Right common carotid artery plus branches (tissue), 1 donor: ENCODE measurements around a stretch of chr15.

DNA sequence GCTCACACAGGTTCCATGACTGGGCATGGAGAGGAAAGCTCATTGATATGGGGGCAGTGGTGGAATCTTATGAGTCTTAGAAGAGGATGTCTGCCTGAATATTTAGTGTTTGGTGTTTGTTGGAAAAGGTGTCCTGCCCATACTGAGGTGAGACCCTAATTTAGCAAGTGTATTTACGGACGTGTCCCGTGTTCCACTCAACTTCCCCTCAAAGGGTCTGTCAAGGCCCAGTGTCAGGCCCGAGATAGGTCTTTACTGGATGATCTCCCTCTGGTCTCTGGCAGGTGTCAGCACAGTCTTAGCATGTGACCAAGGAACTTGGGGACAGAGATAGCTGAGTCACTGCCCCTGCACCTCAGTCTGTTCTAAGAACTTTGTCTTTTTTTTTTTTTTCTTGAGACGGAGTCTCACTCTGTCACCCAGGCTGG is 32.2 kb upstream of the ALPK3 start:
- PRO-cap, result no peak

GRCh38 chr15:84799339-84800195 is 17.6 kb upstream of the ALPK3 start:
- PRO-cap, result no peak

DNA sequence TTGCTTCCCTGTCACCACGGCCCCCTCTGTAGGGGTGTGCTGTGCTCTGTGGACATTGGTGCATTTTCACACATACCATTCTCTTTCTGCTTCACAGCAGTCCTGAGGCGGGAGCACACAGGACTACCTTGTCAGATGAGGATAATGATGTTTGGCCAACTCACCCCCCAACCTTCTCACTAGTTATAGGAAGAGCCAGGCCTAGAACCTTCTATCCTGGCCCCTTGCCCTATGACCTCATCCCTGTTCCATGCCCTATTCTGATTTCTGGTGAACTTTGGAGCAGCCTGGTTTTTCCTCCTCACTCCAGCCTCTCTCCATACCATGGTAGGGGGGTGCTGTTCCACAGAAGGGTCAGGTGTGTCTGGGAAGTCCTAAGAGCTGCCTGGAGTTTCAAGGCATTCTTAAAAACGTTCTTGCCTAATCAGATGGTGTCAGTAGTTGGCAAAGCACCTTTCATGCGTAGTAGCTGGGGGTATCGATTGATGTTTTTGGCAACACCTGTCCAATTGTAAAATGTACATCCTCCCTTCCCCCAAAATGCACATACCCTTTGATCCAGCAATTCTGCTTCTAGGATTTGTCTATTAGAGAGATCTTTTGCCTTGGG is 16.9 kb upstream of the ALPK3 start:
- PRO-cap, result no peak

- PRO-cap, result no peak
Measured at GRCh38 chr15:84821289-84822325, 4.5 kb downstream of the ALPK3 start.

DNA sequence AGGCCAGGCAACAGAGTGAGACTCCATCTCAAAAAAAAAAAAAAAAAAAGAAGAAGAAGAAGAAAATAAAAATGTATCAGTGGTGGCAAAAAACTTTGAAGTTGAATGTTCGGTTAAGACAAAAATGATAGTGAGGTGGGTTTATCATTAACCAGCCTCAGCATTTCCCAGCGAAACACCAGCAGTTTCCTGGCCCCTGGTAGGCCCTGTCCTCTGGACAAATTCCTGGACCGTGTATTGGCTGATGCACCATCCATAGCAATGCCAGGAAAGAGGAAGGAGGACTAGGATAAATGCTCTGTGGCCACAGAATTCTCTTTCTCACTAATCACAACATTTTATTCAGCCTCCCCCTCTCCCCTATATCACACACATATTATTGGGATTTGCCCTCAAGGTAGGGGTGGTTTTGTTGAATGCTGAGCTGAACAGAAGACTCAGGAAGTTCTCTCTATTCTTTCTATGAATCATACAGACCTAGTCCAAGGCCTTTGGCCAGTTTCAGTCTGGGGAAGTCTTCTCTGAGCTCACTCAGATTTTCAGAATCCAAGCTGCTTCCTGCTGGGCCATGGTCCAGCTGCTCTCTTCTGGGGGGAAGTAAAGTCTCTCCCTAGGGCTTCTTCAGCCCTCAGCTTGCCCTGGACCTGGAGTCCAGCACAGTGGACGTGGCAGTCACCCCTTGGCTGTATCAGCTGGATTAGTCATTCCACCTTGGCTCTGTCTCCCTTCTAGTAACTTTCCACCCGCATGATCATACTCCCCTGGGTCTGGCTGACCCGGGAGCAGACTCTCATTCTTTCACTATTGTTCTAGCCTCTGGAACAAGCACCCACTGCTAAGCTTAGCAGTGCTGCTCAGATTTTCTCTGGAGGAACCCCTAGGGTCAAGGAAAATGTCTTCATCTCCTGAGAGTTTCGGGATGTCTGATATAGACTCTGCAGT is 27.6 kb downstream of the SLC28A1 start:
- PRO-cap, result bidirectional peak, plus-strand start at position 801 of the sequence, minus-strand start at position 658 of the sequence

DNA sequence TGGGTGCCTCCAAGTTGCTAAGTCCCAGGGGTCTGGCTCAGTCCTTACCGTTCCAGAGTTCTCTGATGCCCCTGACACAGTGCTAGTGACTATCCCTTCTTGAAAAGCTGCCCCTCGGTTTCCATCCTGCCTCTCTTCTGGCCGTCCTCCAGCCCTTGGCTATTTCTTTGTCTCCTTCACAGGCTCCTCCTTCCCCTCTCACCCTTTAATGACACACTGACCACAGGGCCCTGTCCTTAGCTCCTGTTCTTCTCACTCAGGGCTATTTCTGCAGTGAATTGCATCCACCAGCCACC is 31.1 kb downstream of the SLC28A1 start:
- PRO-cap, result no peak

GRCh38 chr15:85000002-85000499 is 18.4 kb downstream of the PDE8A start:
- PRO-cap, result no peak

GRCh38 chr15:85012459-85013273 is 31.0 kb downstream of the PDE8A start:
- PRO-cap, result no peak

DNA sequence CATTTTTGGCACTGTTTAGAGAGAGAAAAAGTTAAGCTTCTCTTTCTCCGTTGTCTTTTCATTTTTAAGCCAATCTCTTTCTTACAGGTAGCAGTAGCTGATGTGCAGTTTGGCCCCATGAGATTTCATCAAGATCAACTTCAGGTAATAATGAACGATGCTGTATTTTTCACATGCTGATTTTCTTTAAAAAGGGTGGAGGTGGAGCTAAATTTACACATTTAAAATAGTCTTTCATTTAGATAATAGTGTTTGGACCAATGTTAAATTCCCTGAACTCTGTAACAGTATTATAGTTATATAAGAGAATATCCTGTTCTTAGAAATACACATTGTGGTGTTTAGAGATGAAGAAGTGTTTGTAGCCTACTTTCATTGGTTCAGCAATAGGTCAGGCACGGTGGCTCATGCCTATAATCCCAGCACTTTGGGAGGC is 82.6 kb downstream of the PDE8A start:
- PRO-cap, result no peak

- PRO-cap, result no peak
Measured at GRCh38 chr15:85256067-85256983, 124.1 kb upstream of the AKAP13 start.

- PRO-cap, result no peak
Measured at GRCh38 chr15:85412667-85413454, 32.5 kb downstream of the AKAP13 start.

DNA sequence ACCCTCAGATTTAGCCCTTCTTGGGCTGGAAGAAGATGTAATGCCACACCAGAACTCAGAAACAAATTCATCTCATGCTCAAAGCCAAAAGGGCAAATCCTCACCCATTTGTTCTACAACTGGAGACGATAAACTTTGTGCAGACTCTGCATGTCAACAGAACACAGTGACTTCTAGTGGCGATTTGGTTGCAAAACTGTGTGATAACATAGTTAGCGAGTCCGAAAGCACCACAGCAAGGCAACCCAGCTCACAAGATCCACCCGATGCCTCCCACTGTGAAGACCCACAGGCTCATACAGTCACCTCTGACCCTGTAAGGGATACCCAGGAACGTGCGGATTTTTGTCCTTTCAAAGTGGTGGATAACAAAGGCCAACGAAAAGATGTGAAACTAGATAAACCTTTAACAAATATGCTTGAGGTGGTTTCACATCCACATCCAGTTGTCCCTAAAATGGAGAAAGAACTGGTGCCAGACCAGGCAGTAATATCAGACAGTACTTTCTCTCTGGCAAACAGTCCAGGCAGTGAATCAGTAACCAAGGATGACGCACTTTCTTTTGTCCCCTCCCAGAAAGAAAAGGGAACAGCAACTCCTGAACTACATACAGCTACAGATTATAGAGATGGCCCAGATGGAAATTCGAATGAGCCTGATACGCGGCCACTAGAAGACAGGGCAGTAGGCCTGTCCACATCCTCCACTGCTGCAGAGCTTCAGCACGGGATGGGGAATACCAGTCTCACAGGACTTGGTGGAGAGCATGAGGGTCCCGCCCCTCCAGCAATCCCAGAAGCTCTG is 199.7 kb downstream of the AKAP13 start:
- PRO-cap, result bidirectional peak, plus-strand start at position 637 of the sequence, minus-strand start at position 454 of the sequence

DNA sequence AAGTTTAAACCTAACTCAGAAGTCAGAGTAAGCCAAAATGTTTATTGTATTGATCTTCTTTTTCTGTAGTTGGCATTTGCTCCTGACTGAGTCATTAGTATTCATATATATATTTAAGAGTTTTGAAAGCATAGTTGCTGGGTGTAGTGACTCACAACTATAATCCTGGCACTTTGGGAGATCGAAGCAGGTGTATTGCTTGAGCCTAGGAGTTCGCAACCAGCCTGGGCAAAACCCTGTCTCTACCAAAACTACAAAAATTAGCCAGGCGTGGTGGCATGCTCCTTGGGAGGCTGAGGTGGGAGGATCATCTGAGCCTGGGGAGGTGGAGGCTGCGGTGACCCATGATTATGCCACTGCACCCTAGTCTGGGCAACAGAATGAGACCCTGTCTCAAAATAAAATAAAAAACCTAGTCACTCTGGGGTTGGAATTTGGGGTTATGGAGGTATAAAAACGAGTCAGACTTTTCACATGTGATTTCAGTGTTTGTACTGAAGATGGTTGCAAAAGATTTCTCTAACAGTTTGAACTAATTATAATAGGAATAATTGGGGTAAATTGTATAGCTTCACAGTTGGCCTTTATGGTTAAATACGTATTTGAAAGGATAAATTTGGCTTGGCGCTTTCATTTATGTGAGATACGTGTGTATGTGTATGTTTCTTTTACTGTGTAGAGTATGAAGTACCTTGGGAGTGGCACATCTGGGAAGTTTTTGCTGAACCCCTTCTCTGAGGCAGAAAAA is 198.4 kb downstream of the KLHL25 start:
- PRO-cap, result no peak

- PRO-cap, result no peak
Measured at GRCh38 chr15:85748172-85749092, 46.3 kb downstream of the KLHL25 start.

DNA sequence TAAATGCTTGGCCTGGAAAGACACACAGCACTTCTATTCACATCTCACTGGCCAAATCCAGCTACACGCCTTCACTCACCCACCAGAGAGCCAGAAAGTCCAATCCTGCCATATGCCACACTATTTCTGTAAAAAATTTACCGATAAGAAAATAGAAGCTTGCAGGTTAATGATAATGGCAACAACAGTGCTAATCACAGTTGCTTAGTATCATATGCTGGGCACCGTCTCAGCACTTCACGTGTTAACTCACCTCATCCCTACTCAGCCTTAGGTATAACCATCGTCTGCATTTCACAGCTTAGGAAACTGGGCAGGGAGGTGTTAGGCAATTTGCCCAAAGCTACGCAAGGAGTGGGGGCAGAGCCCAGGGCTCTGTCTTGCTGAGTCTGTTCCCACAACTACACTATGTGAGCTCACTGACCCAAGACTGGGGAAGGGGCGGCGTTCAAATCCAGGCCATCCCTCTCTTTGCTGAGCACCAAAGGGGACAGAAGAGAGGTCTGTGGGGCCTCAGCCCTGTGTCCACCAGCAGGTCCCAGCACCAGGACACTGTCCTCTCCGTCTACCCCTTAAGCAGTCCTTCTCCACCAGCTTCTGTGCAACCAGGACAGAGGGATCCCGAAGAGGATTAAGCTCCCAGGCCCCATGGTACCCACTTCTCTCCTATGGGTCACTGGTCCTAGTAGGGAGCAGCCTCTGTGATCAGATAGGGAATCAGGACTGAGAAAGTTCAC is 16.3 kb downstream of the KLHL25 start:
- PRO-cap, result no peak

- PRO-cap, result no peak
Measured at GRCh38 chr15:85836925-85837464, 42.3 kb upstream of the KLHL25 start.

- PRO-cap, result no peak
Measured at GRCh38 chr15:86624689-86625370, 545.2 kb downstream of the AGBL1 start.

DNA sequence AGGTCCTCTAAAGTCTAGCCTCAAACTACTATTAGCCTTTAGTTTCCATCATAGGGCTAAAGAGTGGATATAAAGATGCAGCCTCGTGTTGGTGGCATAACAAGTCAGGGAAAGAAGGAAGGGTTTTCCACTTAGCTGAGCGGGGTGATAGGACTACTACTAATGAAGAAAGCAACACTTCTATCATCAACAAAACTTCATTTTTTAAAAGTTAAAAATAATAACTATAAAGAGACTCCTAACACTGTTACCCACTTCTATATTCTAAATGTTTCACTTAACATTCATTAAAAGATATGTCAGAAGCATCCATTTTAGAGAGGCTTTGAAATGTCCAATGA is 1084.3 kb downstream of the AGBL1 start:
- PRO-cap, result no peak

GRCh38 chr15:87463672-87463941 is 792.9 kb downstream of the NTRK3 start:
- PRO-cap, result no peak

GRCh38 chr15:87597399-87598152 is 659.0 kb downstream of the NTRK3 start:
- PRO-cap, result no peak